HGPS cell (cell line): Measurements from ENCODE around the genes PTPRT, GDAP1L1 and R3HDML.

GRCh38 chr20:41557255-41557978, 60.8 kb downstream of the CHD6 start:
- RRBS, result no CpG with 5 or more reads among the region's 2 CpGs

DNA sequence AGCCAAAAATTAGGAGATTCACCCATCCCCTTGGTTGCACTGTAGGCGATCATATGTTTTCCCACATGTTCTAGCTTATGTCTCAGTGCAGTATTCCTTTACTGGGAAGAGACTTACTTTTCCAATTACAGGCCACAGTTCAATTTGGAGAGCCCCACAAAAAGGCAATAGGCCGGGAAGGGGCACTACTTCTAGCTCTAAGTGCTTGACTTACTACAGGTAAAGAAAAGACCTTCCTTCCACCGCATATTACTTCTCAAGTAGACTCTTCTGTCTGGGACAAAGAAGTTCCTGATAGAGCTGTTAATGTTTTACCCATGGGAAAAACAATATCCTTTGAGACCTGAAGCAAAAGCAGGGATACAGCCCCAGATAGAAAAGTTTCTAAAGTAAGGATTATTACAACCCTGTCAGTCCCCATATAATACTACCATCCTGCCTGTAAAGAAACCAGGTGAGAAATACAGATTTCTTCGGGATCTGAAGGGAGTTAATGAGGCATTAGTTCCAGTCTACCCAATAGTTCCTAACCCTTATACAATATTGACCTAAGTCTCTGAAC, 70.1 kb upstream of the CHD6 start:
- RRBS, result no CpG with 5 or more reads among the region's 4 CpGs

DNA sequence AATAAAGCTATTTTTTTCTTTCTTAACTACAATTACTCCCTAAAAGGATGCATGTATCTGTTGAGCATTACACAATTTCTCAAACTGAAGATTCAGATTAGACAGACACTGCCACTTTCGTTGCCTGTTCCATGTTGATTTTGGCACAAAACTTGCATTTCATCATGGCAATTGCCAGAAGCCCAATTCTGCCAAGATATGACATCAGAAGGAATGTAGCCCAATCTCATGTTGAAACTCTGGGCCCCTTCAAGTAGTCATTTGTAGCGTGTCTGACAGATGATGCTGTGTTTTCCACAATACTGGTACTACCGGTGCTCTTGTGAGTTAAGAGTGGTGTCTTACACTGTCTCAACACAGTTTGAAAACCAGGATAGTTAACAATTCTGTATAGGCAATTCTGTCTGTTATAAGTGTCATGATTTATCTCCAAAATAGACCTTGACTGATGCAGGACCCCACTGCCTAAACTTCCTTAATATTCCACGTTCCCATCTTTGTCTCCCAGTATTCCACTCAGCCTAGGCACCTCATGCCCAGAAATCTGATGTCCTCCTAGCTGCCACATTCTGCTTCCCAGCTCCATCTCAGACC, 705.3 kb downstream of the PTPRT start:
- RRBS, result no CpG with 5 or more reads among the region's 4 CpGs

GRCh38 chr20:43189789-43190323, at the start of gene PTPRT:
Gene PTPRT (minus strand): TSS chr20:43189906.
- RRBS, result 3% methylated on average over 35 of the region's 85 CpGs

- RRBS, result no CpG with 5 or more reads among the region's 13 CpGs
These were observed 662 bp upstream of the SRSF6 start for GRCh38 chr20:43457135-43457333.

DNA sequence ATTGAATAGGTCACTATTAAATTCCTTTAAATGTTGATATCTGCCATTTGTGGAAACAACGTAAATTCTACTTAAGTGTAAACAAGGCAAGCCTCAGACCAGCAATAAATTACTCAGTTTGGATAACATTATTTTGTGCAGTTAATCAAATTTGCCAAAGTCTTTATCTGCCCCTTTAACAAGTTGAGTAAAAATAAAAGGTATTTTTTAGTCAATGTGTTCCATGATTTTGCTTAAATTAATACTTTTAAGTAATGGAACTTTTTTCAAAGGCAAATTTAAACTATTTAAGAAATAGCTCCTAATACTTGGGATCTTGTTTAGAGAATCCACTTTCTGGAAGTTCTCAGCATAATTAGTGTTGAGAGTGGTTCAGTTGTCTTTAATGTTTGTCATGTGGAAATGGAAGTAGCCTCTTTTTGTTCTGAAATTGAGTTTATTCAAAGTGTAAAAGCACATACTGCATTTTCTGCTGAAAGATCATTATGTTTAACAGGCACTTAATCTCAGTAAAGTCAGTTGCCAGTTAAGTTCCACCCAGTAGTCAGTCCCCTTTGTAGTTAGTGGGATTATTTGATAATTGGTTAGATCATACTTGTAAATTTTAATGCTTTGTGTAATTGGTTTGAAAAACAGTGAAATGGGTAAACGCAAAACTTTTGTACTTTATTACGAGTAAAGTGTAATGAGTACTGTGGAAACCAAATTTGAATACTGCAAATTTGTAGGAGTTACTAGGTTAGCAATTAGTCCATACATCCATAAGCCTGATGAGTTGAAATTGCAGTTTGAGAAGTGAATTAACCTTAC, 4.1 kb downstream of the SRSF6 start:
- RRBS, result no CpG with 5 or more reads among the region's 3 CpGs

DNA sequence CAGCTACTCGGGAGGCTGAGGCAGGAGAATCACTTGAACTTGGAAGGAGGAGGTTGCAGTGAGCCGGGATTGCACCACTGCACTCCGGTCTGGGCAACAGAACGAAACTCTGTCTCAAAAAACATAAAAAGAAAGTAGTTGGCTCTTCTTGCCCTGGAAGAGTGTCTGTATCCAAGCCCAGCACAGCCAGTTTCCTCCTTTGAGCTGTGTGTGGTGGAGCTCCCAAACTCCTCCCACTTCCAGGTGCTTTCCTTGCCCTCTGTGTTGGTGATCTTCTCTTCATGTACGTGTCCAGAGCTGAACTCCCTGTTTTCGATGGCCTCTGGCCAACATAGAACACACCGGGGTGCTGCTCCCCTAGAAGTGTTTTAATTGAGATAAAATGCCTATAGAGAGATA, 16.7 kb upstream of the SGK2 start:
- RRBS, result no CpG with 5 or more reads among the region's 7 CpGs

- RRBS, result no CpG with 5 or more reads among the region's 17 CpGs
These were observed 14.3 kb downstream of the MYBL2 start for GRCh38 chr20:43680804-43681976.

DNA sequence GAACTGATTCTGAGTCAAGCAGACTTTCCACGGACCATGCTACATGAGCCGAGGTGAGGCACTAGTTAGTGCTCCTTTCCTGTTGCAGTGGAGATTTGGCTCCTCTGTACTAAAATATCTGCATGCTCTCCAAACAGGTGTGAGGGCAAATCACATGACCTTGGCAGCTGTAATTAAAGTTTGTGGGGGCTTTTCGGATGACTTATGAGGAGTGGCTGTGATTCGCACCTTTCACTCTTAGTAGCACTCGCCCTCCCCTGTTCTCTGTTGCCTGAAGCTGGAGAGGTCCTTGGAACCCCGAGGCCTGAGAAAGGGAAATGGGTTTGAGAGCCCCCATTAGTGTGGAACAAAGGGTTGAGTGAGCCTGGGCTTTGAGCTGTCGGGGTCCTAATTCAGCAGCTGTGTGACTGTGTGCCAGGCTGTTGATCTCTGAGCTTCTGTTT, 16.0 kb downstream of the GTSF1L start:
- RRBS, result no CpG with 5 or more reads among the region's 7 CpGs

DNA sequence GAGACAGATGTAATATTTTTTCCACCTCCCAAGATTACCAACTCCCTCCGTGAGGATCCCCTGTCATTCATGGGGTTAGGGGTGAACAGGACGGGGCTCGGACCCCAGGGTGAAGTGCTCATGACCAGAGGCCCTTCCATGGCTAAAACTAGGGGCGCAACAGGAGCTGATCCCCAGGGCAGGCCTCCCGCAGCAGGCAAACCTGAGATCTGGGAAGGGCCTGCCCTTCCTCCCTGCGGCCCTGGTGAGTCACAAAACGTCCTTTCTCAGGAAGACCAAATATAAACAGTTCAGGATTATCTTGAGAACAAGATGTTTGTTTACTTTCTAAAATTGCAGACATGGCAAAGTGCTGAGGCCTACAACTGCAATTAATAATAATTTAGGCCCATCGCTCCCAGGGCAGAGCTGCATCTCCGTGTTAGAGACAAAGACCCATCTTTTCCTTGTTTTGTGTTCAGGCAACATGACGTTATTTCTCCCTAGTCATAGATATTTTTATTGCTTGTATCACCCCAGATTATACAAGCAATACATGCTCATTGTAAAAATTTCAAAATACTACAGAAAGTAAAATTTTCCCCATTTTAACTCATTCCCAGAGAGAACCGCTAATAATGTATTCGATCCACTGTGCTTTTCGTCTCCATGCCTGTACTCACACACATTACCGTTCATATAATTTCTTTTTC, 64.7 kb upstream of the TOX2 start:
- RRBS, result no CpG with 5 or more reads among the region's 14 CpGs

DNA sequence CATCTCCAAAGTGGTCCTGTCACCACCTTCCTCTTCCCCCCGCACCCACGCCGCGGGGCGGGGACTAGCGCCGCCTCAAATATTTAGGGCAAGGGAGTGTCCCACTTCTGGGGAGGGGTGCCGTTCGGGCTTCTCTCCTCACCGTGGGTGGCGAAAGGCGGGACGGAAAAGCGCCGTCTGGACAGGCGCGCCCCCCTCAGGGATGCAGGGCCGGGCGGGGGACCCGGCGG, 319 bp upstream of the TOX2 start:
- RRBS, result no CpG with 5 or more reads among the region's 21 CpGs

- RRBS, result no CpG with 5 or more reads among the region's 14 CpGs
These were observed 112.5 kb downstream of the JPH2 start for GRCh38 chr20:44074193-44075213.

- RRBS, result 1% methylated on average over 10 of the region's 42 CpGs
These were observed at the start of gene GDAP1L1 for GRCh38 chr20:44246917-44247738. Gene GDAP1L1 (plus strand): TSS chr20:44247308.

GRCh38 chr20:44336883-44337288, at the start of gene R3HDML:
Gene R3HDML (plus strand): TSS chr20:44337043.
- RRBS, result 85% methylated on average over 4 of the region's 10 CpGs

DNA sequence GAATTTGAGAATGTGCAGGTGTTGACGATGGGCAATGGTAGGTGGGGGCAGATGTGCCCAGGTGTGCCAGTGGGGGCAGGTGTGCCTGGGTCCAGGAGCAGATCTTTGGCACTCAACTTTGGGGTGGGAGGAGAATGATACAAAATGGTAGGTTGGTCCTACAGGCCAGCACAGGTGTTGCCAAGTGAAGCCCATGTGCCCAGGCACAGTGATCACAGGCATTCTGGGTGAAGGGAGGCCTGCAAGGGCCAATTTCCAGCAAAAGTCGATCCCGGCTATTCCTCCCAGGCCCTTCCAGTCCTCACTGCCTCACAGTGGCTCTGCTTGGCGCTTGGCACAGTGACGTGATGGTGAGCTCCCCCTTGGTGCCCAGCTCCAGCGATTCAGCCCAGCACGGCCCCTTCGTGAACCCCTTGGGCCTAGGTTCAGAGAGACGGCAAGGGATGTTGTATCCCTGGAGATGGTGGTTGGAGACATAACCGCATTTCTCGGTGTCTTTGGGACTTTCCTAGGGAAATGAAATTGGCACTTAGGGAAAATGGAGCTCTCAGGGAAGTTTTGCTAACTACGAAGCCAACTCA, 46.0 kb downstream of the HNF4A start:
- RRBS, result no CpG with 5 or more reads among the region's 12 CpGs

- RRBS, result no CpG with 5 or more reads among the region's 6 CpGs
These were observed 50.7 kb upstream of the TTPAL start for GRCh38 chr20:44424820-44425491.

GRCh38 chr20:44460792-44461572, 14.7 kb upstream of the TTPAL start:
- RRBS, result no CpG with 5 or more reads among the region's 7 CpGs

GRCh38 chr20:44467051-44467996, 8.3 kb upstream of the TTPAL start:
- RRBS, result 22% methylated on average over 4 of the region's 16 CpGs

DNA sequence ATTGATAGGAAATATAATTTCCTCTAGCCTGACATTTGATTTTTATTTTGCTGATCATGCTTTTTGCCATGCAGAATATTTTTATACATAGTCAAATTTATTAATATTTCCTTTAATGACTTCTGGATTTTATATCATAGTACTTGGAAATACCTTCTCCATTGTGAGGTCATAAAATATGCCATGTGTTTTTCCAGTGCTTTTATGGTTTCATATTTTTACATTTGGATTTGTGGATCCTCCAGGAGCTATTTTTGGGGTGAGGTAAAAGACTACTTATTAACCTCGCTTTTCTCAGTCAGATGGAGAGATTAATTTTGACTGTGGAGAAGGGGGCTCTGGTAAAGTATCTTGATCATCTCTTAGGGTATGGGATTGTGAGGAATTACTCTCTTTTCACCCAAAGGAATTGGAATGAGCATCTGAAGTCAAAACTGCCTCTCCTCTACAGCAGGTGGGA, 18.5 kb upstream of the PKIG start:
- RRBS, result no CpG with 5 or more reads among the region's 1 CpG

GRCh38 chr20:44572492-44573416, 9.6 kb upstream of the PKIG start:
- RRBS, result no CpG with 5 or more reads among the region's 4 CpGs